ENCODE measurements around the gene GCGR.

DNA sequence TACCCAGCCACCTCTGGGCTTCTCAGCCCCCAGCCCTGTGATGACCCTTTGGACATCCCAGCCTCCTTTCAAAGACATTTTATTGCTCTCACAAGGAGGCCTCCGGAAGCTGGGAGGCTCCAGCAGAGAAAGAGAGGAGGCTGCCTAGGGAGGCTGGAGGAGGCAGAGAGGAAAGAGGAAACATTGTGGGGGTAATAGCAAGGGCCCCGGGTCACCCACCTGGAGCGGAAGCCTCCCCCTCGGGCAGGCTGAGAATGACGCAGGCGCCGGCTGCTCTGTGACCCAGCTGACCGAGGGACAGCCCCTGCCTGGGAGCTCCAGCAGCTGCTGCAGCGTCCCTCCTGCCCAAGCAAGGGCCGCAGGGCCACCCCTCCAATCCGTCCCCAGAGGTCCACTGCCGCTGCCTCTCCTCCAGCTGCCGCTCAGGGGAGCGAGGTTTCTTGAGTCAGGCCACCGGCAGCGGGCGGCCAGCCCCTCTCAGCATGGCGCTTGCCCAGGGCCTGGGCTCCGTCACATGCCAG, 29.4 kb downstream of the ACTG1 start:
- PRO-cap, result no peak

DNA sequence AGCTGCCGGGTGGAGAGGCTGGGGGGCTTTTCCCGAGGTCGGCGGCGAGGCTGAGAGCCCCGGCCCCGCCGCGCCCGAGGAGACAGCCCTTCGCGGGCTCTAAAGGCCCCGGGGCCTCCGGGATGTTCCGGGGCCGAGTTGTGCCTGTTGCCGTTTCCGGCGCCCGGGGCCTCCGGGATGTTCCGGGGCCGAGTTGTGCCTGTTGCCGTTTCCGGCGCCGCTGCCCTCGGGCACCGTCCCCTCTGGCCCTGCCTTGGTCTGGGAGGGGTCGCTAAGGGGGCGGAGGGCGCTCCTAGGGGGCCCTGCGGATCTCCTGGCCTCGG, 24.4 kb downstream of the ACTG1 start:
- PRO-cap, result no peak

DNA sequence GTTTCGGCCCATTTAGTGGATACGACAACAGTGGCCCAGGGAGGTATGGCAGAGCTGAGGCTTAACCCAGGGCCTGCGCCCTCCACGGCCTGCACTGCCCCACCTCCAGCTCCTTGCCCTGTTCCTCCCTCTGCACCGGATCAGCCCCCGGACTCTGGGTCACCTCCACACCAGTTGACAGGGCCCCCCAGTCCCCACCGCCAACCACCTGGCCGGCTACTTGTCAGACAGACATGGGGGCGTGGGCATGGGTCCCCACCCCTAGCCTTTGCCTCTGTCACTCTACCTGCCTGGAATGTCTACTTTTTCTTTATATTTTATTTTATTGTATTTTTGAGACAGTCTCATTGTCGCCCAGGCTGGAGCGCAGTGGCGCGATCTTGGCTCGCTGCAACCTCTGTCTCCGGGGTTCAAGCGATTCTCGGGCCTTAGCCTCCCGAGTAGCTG, 3.0 kb upstream of the ACTG1 start:
- PRO-cap, result no peak

GRCh38 chr17:81537773-81538871, 9.9 kb downstream of the FSCN2 start:
- PRO-cap, result no peak

DNA sequence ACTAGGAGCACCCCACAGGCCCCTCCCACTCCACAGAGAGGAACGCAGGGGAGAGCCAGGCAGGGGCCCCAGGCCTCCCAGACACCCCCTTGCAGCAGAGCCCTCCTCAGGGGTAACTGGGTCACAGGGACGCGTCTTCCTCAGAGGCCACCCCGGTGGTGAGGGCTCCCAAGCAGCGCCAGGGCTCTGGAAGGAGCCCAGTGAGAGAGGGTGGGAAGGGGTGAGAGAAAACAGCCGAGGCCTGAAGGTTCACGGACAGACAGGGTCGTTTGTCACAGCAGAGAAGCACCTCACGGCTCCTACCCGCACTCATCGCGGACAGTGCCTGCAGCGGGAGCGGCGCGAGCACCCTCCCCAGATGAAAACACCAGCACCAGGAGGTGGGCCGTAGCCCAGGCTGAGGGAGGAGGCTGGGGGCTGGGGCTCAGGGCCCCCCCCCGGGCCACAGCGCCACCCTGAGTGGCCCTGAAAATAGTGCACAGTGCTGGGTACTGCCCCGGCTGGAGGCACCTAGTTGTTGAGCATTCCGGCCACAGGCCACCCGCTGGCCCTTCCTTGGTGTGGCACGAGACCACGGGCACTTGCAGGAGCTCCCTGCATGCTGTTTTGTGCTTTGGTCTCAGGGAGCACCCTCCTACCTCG, 11.6 kb downstream of the FSCN2 start:
- PRO-cap, result no peak

GRCh38 chr17:81550150-81550648, 2.0 kb downstream of the FAAP100 start:
- PRO-cap, result no peak

- PRO-cap, result no peak
Measured at GRCh38 chr17:81573608-81574050, 21.5 kb upstream of the FAAP100 start.

DNA sequence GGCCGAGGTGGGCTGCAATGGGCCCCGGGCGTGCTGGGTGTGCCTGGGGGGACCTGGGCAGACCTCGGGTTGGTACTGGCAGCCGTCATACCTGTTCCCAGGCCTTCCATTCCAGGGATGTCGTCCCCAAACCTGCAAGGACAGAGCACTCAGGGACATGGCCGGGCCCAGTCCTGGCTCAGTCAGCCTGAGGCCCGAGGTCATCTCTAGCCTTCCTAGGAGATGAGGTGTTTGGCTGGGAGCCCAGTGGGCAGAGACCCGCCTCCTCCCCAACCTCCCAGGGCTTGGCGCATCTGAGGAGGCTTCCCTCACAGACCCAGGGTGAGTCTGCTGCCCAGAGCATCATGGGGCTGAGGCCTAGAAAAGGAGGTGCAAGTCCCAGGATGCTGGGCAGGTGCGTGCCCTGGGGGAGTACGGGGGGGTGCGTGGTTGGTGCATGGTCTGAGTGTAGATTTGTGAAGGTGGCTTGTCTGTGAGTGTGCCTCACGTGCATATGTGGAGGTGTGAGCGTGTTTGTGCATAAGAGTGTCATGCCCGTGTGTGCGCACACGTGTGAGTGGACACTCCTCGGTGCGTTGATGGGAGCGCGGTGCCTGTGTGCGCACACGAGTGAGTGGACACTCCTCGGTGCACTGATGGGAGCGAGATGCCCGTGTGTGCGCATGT, 4.7 kb downstream of the PDE6G start:
- PRO-cap, result no peak

DNA sequence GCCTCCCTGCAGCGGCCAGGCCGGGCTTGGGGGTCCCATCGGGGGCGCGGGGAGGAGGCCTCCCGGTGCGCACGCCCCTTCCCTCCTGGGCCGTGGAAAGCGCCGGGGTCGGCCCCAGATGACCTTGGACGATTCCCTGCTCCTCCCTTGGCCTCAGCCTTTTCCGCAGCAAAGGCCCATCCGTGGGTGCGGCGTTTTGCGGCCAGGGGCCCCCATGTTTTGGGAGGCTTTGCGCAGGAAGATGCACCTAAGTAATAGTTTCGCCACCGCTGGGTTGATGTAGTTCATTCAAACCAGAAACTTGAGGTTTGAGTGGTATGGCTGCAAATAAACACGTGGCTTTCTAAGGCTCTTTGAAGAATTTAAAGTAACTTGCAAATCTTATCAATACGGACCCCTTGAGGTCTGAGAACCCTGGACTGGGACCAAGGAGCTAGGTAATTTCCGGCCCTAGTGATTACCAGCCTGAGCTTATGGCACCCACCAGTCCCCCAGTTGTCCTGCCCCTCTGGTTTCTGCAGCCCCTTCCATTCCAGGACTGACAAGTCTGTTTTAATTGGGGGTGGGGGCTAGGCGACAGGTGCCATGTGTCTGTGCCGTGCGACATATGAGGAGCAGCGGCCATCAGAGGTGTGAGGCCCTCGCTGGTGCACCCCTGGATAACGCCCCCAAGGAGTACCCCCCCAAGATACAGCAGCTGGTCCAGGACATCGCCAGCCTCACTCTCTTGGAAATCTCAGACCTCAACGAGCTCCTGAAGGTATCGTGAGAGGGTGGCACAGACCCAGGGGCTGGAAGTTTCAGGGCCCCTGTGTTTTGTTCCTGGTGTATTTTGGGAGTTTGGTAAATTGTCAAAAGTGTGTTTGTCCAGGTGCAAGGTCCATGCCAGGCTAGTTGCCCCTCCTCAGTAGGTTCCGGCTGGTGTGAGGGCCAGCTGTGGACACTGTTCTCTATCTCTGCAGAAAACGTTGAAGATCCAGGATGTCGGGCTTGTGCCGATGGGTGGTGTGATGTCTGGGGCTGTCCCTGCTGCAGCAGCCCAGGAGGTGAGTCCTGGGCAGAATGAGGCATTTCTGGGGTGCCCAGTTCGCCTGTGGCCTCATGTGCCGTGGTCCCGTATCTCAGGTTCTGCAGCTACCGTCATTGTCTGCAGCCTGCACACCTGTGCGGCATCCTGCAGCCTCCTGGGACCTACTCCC, 903 bp downstream of the MRPL12 start:
- PRO-cap, result no peak

DNA sequence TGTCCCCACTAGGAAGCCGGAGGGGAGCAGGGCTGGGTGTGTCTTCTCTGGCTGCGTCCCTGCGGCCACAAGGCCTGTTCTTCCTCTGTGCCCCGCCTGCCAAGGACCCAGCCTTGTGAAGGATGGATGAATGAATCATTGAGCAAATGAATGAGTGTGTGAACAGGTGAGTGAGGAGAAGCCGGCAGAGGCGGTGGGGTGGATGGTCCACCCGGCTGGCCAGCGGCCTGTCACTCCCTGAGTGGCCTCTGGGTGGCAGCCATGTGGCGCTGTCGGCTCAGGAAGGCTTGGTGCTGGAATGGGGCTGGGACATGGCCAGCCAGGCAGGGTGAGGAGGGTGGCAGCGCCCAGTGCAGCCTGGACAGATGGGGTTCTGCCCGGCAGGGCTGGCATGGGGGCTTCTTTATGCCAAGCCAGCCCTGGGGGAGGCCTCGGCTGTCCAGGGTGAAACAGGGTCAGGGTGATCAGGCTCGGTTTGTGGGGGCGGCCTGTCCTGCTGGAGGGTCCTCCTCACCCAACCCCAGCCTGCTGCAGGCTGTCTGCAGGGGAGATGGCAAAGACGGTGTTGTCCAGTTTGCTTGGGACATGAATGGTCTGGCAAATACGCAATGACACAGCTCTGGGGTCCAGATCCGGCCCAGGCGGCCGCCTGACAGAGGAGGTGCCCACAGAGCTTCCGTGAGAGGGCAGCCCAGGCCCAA, 21.7 kb downstream of the SLC25A10 start:
- PRO-cap, result no peak

GRCh38 chr17:81803674-81804270, at the start of gene GCGR:
GCGR (plus strand) TSS chr17:81804150.
- PRO-cap, result no peak

DNA sequence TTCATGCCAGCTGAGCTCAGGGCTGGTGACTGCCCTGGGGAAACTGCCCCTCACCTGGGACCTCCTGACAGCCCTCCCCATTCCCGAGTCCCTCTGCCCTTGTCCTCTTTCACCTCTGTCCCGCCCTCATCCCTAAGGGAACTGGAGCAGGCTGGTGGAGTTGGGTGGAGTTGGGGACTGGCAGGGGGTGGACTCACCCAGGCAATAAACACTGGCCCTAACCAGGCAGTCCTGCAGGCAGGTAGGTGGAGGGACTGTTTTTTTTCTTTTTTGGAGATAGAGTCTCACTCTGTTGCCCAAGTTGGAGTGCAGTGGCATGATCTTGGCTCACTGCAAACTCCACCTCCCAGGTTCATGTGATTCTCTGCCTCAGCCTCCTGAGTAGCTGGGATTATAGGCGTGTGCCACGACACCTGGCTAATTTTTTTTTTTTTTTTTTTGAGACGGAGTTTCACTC, 11.7 kb downstream of the GCGR start:
- PRO-cap, result no peak

GRCh38 chr17:81831529-81832477, 1.3 kb downstream of the MCRIP1 start:
- PRO-cap, result no peak

DNA sequence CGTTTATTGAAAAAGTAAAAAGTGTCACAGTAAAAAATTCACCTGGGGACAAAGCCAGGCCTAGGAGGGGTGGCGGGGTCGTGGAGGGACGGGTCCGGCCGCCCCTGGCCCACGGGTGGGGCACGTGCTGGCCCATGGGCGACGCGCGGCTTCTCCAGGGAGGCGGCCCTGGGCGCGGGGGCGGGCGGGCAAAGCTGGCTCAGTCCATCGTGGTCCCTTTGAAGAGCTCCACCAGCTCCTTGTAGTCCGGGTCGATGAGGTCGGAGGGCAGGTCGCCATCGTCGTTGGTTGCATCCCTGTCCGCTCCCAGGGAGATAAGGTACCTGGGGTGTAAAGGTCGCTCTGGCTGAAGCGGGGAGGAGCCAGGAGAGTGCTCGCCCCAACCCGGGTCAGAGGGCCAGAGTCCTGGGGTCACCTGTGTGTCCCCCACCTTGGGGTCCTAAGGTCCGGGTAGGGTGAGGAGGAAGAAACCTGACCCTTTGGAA, 481 bp upstream of the MCRIP1 start:
- PRO-cap, result bidirectional peak, plus-strand start at position 343 of the sequence, minus-strand start at position 290 of the sequence

GRCh38 chr17:81866899-81867920, 3.9 kb downstream of the ARHGDIA start:
- PRO-cap, result bidirectional peak, plus-strand start at chr17:81867874, minus-strand start at chr17:81867726

DNA sequence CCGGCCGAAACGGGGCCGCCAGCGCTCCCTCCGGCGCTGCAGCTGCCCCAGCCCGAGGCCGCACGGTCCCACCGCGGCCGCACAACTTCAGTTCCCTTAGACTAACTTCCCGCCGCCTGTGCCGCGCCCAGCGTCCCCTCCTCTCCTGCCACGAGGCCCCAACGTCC, 578 bp downstream of the ALYREF start:
- PRO-cap, result no peak

DNA sequence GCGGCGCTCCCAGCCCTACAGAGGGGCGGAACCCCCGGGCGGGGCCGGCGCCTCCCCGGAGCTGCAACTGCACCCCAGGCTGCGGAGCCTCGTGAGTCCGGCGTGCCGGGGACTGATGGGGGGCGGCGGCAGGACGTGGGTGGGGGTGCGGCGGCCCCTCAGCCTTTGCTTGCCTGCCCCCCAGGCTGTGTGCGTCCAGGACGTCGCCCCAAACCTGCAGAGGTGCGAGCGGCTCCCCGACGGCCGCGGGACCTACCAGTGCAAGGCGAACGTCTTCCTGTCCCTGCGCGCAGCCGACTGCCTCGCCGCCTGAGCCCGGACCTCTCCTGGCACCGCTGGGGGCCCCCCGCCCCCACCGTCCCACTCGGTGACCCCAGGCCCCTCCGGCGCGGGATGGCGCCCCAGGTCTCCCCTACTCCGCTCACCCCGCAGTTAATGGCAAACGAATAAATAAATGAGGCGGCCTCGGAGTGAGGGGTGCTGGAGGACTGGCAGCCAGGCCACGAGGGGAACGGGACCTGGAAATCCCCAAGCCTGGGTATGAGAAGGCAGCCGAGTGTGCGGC, 480 bp downstream of the NPB start:
- PRO-cap, result no peak

GRCh38 chr17:81903113-81903634, 1.1 kb downstream of the NPB start:
- PRO-cap, result no peak

- PRO-cap, result no peak
Measured at GRCh38 chr17:81905820-81906285, 3.8 kb downstream of the NPB start.

- PRO-cap, result no peak
Measured at GRCh38 chr17:81923239-81923819, 4.2 kb downstream of the MAFG start.

Measured in ileum (tissue), 1 donor.